Peripheral blood mononuclear cell (primary cell): ENCODE measurements around the gene FOXF2.

DNA sequence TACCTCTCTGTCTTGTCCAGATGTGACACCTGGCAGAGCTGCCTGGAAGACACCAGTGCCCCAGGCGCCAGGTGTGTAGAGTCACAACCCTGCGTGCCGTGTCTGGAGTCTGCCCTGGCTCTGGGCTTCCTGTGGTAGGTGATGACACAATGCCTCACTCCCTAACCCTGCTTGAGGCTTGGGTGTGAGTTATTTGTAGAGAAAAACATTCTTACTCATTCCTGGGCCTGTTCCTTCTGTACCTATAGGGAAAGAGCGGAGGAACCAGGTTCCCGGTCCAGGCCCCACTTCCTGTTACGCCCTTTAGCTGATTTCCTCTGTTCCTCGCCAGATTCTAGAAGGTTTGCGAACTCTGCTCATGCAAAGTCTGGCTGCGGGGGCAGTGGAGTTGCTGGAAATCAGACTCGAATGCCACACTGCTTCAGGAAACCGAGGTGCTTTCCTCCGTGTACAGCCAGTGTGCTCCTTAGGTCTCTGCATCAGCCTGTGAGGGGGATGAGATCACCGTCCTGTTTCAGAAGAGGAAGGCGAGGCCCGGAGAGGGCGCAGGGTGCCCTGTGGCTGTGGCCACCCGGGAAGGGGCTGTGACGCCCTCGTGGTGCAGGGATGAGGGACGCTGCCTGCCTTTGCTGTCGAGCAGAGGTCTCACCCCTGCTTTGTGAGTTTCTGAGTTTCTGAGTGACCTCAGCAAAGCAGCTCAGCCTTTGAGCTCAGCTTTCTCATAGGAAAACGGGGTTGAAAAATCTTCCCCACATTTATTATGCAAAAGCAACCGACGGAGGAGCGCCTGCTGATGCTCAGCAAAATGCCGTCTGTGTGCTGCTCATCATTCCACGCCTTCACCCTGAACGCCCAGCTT lies 67.0 kb upstream of the DUSP22 start:
- PRO-cap, 8 experiments: peak in 2 of 8 experiments; most common plus-strand start position 517 of the sequence (in 2); most common minus-strand start position 441 of the sequence (in 1)

GRCh38 chr6:293438-293933 lies 1.2 kb downstream of the DUSP22 start:
- PRO-cap, 8 experiments: peak in 2 of 8 experiments; most common plus-strand start chr6:293601 (in 1); most common minus-strand start chr6:293524 (in 1)

DNA sequence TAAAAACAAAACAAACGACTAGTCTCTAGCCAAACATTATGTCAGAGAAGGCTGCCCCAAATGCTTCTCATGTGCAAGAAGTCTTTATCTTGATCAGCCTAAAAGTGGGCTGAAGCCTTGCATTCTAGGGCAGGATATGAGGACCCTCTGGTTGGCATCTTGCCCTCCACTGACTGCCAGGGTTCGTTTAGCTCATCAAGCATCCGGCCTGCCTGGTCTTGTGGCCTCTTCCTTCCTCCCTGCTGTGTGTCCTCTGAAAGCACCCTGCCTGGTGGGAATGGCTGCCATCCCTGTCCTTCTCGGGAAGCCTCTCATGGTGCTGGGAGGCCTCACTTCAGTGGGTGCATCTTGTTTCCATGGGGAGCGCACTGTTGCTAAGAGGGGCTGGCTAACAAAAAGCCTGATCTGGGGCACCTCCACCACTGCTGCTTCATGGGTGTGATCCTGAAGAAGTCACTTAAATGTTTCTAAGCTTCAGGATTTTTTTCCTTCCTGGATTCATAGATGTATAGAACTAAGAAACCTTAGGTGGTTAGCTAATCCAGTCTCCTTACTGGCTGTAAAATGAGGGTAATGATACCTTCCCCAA lies 4.5 kb downstream of the DUSP22 start:
- PRO-cap, 8 experiments: no peak in any of the 8 experiments

DNA sequence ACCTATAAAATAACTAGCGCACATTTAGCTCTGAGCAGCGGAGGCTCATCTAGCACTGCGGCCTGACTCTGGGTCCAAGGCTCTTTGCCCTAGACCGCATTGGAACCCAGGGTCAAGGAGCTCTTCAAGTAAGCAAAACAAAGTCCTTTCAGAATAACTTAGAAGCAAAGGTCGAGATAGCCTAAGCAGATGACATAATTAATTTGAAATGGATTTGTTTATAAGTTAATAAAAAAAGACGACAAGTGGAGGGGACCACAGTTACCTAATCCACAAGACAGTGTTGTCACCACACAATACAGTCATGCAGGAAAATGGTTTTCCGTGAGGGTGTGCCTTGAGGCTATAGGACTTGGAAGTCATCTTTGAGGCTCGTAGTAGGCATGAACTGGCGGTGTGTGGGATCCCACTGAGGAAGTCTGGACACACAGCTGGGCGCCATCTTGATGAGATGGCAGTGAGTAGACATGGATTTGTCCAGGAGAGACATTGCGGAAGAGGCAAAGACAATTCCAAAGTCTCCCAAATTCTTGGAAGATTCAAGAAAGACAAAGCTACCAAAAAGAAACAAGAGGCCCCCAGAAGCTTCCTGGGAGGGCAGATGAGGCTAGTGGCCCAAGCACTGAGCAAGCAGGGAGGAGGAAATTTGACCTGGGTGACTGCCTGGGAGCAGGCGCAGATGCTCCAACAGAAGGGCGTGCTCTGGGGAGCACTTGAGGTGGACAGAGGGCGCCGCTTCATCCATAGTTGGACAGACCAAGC lies 29.0 kb upstream of the IRF4 start:
- PRO-cap, 8 experiments: no peak in any of the 8 experiments

DNA sequence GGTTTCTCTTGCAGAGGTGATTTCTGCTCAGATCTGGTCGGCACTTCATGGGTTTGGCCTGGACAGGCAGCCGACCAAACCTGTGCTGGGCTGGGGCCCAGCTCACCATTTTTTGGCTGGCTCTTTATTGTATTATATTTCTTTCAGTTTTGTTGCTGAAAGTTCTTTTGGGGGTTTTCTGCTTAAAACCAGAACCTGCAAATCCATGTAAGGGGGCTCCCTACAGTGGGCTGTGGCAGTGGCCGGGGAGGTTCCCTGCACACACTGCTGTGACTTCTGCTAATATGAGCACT lies 21.5 kb upstream of the IRF4 start:
- PRO-cap, 8 experiments: no peak in any of the 8 experiments

DNA sequence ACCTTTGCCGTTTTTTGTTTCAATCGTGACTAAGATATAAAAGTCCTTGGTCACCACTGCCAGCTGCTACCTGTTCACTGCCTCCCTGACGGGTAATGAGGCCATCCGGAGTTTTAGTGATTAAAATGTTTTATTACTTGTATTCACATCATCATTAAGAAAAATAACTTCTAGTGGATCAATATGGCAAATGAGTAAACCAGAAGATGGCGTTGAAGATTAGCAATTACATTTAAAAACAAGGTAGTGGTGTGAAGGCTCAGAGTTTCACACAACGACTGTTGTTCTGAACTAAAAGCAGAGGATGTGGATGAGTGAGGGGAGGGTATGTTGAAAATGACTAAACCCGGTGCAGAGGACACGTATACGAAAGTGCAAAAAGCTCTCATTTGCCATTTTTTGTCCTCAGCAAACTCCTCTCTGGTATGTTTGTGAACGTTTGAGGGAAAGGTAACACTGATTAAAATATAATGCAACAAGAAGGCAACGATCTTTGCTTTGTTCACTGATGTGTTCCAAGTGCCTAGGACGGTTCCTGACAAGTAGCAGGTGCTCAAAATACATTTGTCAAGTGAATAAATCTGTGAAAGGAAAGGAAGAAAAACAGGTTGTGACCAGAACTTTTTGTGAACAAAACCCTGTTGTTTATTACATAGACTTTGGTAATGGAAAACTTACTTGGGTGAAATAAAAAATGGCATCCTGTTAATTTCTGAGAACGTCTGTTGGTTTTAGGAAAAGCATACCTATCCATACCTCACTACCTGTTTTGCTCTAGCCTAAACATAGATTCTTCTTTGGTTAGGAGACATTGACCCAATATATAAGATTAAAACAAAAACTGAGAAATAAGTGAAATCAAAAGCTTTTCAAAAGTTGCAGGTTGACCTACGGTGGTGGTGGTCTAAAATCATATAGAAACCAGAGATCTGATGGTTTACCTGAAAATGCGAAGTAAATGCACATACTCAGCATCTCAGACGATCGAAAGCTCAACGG lies 1.7 kb upstream of the IRF4 start:
- PRO-cap, 8 experiments: peak in 3 of 8 experiments; most common minus-strand start position 280 of the sequence (in 3)

DNA sequence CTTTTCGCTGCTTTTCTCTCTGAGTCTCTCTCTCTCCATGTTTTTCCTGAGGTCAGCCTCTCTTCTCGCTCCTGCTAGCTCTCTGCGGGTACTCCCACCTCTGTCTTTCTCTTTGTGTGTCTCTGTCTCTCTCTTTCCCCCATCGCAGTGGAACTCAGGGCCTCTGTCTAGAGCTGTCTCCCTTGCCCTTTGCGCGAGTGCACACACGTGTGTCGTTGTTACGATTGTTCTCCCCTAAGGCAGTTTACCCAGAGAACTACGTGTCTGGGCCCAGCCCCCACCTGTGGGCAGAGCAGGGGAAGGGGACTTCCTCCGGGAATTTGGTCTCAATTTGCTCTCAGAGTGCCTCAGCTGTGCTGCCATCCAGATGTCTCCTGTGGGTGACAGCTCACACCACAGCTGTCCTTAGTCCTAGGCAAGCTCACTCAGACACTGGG lies 2.3 kb downstream of the IRF4 start:
- PRO-cap, 8 experiments: no peak in any of the 8 experiments

DNA sequence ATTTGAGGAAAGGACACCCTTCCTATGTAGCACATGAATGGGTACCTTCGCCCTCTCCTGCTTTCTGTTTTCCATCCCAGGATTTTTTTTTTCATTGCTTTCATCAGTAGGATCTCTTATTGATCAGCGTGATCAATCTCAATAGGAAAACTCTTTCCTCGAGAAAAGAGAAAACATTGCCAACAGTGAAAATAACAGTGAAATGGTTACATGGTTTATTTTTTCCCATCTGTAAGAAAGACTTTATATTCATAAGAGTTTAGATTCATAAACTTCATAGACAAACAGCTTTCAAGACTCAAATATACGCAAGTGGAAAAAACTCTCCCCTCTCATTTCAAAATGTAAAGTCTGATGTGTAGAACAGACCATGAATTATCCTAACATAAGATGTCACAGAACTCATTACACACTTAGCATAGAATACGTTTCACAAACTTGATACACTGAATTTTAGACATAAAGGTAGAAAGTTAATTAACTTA lies 118.8 kb downstream of the IRF4 start:
- PRO-cap, 8 experiments: no peak in any of the 8 experiments

GRCh38 chr6:1070085-1070554 lies 241.8 kb upstream of the FOXQ1 start:
- PRO-cap, 8 experiments: no peak in any of the 8 experiments

DNA sequence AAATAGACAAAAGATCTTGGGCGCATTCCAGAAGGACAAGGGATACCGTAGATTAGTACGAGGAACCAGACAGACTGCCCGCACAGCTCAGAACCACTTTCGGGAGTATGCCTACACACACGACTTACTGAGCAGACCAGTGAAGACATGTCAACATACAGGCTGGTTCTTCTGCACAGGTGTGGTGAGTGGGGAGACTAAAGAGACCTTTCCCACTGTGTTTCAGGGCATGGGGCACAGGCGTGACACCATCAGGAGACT lies 15.8 kb upstream of the FOXQ1 start:
- PRO-cap, 8 experiments: no peak in any of the 8 experiments

GRCh38 chr6:1388693-1389887 lies at the start of gene FOXF2:
FOXF2 (plus strand) TSS chr6:1389576.
- PRO-cap, 8 experiments: no peak in any of the 8 experiments

GRCh38 chr6:1552117-1552813 lies 57.5 kb upstream of the FOXC1 start:
- PRO-cap, 8 experiments: no peak in any of the 8 experiments

- PRO-cap, 8 experiments: no peak in any of the 8 experiments
These were observed 14.9 kb downstream of the FOXC1 start for GRCh38 chr6:1624395-1625314.

DNA sequence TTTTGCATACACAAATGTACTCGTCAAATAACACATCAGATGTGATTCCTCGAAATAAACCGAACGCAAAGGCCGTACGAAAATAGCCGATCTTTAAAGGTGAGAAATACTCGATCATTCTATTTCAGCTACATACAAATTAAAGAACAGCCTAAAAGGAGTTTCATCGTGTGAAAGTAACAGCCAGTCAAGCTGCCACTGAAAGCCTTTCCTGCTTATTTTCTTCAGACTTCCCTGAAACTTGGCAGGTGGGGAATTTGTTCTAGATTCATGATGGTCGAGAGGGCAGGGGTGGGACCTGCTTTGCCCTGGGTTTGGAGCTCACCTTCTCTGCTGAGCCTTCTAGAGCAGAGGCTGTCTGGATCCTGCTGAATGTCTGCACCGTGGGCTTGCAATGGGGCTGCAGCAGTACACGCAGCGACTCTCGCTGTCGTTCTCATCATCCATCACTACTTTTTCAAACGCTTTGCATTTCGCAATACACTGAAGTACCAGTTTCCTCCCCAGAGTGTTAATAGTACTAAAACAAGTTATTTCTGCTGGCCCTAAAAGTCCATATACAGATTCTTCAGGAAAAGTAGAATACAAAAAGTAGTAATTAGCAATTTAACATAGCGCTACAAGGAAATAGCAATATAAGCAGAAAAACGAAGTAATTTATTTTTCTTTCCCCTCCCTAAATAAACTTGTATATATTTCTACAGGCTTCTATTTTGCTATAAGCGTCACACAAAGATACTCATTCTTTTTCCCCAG lies 16.3 kb downstream of the FOXC1 start:
- PRO-cap, 8 experiments: no peak in any of the 8 experiments

GRCh38 chr6:1686041-1686776 lies 76.5 kb downstream of the FOXC1 start:
- PRO-cap, 8 experiments: no peak in any of the 8 experiments

- PRO-cap, 8 experiments: no peak in any of the 8 experiments
These were observed 171.8 kb downstream of the FOXC1 start for GRCh38 chr6:1781495-1781922.

DNA sequence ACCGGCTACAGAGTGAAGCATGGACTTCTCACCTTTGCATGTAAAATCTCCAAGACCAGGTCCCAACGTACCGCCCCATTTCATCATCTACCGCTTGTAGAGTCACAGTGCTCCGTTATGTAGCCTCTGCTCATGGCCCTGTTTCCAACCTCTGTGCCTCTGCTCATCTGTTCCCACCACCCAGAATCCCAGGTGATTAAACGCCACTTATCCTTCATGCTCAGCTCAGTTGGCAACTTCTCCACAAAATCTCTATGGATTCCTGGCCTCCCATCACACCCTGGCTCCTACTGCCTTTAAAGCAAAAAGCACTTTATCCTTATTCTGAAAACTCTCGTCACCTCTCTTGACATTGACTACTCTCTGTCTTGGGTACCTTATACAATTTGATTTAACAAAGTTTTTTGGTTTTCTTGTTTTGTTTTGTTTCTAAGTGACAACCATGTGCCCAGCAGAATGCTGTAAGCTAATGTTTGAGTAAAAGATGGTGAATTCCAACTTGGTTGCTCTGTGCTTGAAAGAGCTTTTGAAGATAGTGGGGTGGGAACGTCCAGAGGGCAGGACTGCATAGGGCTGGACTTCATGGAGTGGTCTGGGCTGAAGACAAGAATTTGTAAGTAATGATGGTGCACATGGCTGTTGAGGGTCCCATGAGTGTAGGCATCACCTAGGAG lies 238.6 kb downstream of the FOXC1 start:
- PRO-cap, 8 experiments: no peak in any of the 8 experiments

DNA sequence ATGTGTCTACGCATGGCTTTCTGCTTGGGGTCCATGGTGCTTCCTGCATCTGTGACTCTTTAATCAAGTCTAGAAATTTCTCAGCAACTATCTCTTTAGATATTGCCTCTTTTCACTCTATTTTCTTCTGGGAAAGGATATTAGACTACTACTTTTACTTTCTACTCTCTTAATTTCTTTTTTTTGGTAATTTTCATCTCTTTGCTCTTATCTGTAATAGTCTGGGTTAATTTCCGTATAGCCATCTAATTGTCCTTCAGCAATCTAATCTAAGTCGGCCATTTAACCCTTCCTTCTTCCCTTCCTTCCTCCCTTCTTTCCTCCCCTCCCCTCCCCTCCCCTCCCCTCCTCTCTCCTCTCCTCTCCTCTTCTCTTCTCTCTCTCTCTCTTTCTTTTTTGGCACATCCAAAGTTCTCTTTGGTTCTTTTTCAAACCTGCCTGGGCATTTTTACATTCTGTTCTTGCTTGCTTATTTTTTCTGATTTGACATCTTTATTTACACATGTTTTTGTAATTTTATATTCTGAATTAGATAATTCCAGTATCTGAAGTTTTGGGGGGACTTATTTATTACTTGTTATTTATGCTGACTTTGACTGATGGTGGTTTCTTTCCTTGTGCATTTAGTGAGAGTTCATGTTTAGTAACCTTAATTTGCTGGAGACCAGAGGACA lies 306.6 kb downstream of the GMDS start:
- PRO-cap, 8 experiments: no peak in any of the 8 experiments

DNA sequence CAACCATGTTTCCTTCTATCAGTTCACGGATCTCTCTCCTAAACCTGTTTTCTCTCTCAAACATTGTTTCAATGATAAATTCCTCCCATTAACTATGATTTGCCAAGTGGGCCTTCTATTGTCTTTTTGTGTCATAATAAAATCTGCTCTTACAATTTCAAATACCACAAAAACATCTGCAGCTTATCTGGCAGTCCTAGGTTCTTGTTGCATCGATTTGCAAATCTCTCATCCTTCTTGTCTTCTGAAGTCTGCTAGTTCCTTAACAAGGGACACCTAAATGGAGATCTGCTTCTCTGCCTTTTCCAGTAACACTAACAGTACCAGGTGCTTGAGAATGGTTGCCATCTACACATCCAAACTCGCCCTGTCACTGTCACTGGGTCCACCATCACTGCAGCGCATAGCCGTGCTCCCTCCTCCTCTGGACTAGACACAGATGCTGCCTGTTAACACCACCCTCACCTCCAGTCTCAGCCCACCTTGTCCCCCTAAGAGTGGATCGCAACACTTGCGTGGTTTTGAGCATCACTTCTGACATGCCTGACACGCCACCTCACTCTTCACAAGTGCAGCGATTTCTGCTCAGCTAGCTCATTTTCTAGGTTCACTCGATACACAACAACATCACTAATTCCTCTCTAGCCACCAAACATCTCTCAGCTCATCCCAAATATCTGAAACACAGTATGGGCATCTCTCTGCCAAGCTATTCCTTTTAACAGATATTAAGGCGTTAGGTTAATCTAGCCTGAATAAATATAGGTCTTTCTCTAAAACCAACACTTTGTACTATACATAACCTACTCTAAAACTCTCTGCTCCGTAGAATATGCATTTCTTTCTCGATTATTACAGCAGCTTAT lies 122.3 kb downstream of the GMDS start:
- PRO-cap, 8 experiments: no peak in any of the 8 experiments

DNA sequence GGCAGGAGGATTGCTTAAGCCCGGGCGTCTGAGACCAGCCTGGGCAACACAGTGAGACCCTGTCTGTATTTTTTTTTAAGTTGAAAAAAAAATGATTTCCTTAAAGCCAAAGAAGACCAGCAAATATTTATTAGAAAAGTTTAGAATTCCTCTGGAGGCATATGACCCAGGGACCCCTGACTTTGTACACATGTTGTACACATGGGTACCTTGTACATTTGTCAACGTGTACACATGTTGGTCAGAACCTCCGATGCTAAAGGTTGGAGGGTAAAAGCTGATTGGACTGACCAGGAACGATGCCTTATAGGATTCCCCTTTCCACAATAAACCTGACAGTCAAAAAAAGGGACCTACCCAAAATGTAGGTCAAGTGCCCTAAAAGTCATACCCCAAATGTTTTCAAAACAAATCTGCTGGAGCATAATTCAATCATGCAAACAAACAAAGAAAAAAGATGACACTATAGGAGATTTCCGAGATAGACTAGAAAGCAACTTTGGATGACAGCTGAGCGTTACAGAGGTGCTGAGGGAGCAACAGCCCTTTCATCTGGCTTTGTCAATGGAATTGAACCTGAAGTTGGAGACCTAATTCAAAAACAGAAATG lies 102.6 kb upstream of the GMDS start:
- PRO-cap, 8 experiments: no peak in any of the 8 experiments